Cerebellum (tissue), 5 donors: ENCODE results near the genes TMEM232, DCP2, YTHDC2 and CCDC112.

GRCh38 chr5:110726243-110726929 is at the start of gene TMEM232:
Gene TMEM232, minus strand, starts transcription at chr5:110726671.
- PRO-cap, 3 experiments = no peak in any of the 3 experiments
- RAMPAGE, long total RNA = no peak

DNA sequence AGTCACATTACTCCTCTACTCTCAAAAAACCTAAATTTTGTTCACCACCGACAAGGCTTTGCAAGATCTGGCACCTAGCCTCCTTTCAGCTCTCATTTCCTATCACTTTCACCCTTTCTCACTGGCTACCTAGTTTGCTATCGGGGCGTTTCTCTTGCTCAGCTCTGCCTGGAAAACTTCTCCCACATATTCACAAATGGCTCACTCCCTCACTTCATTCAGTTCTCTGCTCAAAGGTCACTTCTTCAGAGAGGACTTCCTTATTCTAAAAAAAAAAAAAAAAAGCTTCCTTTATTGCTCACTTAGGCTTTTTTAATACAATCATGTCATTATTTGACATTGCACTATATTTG is 2.1 kb upstream of the SLC25A46 start:
- PRO-cap, 3 experiments = no peak in any of the 3 experiments
- RAMPAGE, long total RNA = no peak

GRCh38 chr5:110748412-110749640 is 10.0 kb downstream of the SLC25A46 start:
- PRO-cap, 3 experiments = no peak in any of the 3 experiments
- RAMPAGE, long total RNA = no peak

- PRO-cap, 3 experiments = no peak in any of the 3 experiments
- RAMPAGE, long total RNA = no peak
Observed at GRCh38 chr5:111418212-111418713, 94.1 kb downstream of the STARD4 start.

GRCh38 chr5:112160368-112161387 is 258.4 kb downstream of the EPB41L4A start:
- PRO-cap, 3 experiments = peak in 3 of 3 experiments; most common plus-strand start chr5:112160865 (in 3); most common minus-strand start chr5:112160577 (in 2)
- RAMPAGE, long total RNA = no peak

GRCh38 chr5:112161388-112162097 is 257.5 kb downstream of the EPB41L4A start:
- PRO-cap, 3 experiments = no peak in any of the 3 experiments
- RAMPAGE, long total RNA = no peak

- PRO-cap, 3 experiments = no peak in any of the 3 experiments
- RAMPAGE, long total RNA = no peak
Observed at GRCh38 chr5:112228084-112229161, 190.7 kb downstream of the EPB41L4A start.

DNA sequence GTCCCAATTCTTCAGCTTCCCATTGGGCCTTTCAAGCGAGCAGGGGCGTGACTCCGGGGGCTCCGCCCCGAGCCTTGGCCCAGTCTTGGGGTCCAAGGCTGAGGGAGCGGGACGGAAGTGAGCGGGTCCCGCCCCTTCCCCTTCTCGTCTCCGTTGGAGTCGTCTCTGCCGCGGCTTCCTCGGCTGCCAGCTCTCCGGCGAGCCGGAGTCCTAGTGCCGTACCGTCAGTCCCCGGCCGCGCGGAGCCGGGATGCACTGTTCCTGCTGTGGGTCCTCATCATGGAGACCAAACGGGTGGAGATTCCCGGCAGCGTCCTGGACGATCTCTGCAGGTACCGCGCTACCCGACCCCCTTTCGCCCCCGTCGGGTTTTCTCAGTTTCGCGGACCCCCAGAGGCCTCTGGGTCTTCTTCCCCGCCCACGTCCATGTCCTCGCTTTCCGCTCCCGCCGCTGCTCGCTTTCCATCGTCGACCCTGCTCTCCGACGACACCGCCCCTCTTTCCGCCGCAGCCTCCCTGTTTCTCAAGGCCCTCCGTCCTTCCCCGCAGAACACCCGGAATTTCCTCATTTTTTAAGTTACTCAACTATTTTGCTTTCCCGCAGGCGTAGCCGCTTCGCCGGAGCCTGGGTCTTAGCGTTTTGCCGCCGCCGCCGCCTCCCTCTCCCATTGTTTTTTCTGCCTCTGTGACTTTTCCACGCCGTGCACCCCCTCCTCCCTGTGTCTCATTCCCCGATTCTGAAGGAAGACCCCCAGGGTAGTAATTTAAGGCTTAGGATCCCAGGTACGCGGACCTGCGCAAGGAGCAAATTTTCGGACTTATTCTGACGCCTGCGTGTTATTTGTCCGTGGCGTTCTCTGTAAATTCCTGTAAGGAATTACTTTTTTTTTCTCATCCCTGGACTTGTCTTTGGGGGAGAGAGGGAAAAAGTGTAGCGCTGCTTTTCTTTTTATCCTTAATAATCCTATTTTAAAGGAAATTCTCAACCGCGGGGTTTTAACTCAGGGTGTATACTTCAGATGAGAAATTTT is at the start of gene DCP2:
Gene DCP2 (plus strand): TSS at position 144 of the 1,031 bp plus-strand sequence.
- PRO-cap, 3 experiments = peak in 3 of 3 experiments; most common plus-strand start position 82 of the sequence (in 3); most common minus-strand start position 670 of the sequence (in 3)
- RAMPAGE, long total RNA = start-site peak on the plus strand centred at position 148 of the sequence, 94 bp wide, 685 and 270 reads in 2 replicates

DNA sequence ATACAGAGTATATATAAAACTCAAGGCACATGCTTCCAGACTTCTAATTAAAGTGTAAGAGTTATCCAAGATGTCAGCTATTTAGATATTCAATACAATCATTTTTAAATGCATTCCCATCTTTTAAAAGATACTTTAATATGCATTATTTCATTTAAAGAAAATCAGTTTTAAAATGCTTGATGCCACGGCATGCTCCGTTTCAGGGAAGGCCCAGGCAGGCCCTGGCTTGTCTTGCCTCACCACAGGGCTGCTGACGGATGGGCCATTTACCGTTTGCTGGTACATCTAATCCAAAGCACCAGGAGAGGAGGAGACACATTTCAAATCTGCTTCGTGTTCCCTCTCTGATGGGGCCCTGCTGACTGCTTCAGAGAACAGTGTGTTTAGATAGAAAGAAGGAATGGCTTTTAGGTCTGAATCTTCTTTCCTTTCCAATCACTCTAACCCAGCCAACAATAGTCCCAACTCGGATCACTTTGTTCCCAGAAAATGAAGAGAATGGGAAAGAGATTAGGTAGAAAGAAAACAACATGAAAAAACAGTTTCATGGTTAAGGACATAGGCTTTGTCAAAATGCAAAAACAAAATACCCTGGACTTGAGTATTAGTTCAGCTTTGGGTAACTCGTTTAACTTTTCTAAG is 185.2 kb downstream of the DCP2 start:
- PRO-cap, 3 experiments = no peak in any of the 3 experiments
- RAMPAGE, long total RNA = no peak

- PRO-cap, 3 experiments = no peak in any of the 3 experiments
- RAMPAGE, long total RNA = no peak
Observed at GRCh38 chr5:113292904-113293637, 141.7 kb downstream of the TSSK1B start.

DNA sequence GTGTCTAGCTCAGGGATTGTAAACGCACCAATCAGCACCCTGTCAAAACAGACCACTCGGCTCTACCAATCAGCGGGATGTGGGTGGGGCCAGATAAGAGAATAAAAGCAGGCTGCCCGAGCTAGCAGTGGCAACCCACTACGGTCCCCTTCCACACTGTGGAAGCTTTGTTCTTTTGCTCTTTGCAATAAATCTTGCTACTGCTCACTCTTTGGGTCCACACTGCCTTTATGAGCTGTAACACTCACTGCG is 23.1 kb upstream of the TSSK1B start:
- PRO-cap, 3 experiments = no peak in any of the 3 experiments
- RAMPAGE, long total RNA = no peak

- PRO-cap, 3 experiments = peak in 3 of 3 experiments; most common plus-strand start chr5:113513677 (in 1); most common minus-strand start chr5:113513629 (in 3)
- RAMPAGE, long total RNA = no peak
Observed at GRCh38 chr5:113513411-113514456, at the start of gene YTHDC2. Gene YTHDC2, plus strand, starts transcription at chr5:113513694.

GRCh38 chr5:114392962-114393357 is 31.1 kb downstream of the KCNN2 start:
- PRO-cap, 3 experiments = no peak in any of the 3 experiments
- RAMPAGE, long total RNA = no peak

- PRO-cap, 3 experiments = peak in 3 of 3 experiments; most common plus-strand start chr5:115296316 (in 2); most common minus-strand start chr5:115296618 (in 2)
- RAMPAGE, long total RNA = no peak
Observed at GRCh38 chr5:115295620-115296881, at the start of gene CCDC112. Gene CCDC112, minus strand, starts transcription at chr5:115296654.

GRCh38 chr5:115418621-115419176 is 122.2 kb upstream of the CCDC112 start:
- PRO-cap, 3 experiments = no peak in any of the 3 experiments
- RAMPAGE, long total RNA = no peak

- PRO-cap, 3 experiments = no peak in any of the 3 experiments
- RAMPAGE, long total RNA = no peak
Observed at GRCh38 chr5:115639445-115639804, 13.6 kb upstream of the TMED7 start.

GRCh38 chr5:115708921-115709425 is 83.1 kb upstream of the TMED7 start:
- PRO-cap, 3 experiments = no peak in any of the 3 experiments
- RAMPAGE, long total RNA = no peak

DNA sequence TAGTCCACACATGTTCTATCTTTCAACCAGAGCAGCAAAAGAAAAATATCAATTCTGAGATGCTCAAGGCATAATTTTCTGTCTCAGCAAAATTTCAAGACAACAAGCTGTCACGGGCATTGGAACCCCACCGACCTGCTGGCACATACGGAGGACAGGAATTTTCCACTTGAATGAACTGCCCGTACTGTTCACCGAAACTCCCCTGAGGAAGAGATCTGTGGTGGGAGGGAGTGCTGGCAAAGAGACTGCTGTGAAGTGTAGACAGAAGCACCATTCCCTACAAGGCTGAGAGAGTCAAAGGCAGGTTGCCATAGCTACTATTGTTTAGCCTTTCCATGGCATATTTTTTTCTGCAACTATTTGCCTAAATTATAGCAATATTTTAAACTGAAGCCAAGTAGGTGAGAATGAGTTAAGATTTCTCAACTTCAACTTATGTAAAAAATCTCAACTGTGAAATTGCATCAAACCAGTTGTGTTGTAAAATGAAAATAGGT is 80.8 kb downstream of the CDO1 start:
- PRO-cap, 3 experiments = no peak in any of the 3 experiments
- RAMPAGE, long total RNA = no peak

- PRO-cap, 3 experiments = no peak in any of the 3 experiments
- RAMPAGE, long total RNA = no peak
Observed at GRCh38 chr5:115738597-115739496, 77.6 kb downstream of the CDO1 start.

GRCh38 chr5:115977811-115978457 is 15.7 kb downstream of the LVRN start:
- PRO-cap, 3 experiments = no peak in any of the 3 experiments
- RAMPAGE, long total RNA = no peak